Fibroblast of villous mesenchyme (primary cell): ENCODE data around the gene RALGAPA2.

DNA sequence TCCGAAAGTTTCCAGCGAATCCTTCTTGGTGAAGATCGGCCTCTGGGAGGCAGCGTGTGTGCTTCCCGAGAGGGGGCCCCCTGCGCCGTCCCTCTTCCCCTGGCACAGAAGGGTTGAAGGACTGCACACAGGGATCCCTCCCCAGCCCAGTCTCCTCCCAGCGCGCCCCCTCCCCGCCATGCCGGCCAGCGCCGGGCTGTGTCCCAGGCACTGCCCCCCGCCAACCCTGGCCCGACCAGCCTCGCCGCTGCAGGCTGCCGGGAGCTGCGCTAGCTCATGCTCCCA, 522 bp upstream of the SLC24A3 start:
- CAGE, long polyA plus RNA = no peak

DNA sequence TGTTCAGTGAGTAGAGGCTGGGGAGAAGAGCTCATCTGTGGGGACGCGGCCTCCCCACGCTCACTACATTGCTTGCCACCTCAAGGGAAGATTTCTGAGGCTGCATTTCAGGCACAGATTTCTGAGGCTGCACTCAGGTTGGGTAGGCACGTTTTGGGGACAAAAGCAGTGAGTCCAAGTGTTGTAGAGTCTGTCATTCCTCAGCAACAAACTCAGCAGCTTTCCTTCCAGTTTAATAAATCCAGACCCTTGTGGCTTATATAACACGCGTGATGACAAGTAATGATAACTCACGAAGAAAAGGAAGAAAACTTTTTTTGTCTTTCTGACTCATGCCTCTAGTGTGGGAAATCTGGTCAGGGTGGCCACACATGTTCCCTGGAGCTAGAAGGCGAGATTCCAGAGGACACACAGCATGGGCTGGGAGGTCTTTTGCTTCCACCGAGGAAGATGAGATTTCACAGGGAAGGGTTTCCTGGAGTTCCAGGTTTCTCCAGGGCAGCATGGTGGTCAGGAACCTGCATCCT, 41.9 kb downstream of the SLC24A3 start:
- CAGE, long polyA plus RNA = no peak

GRCh38 chr20:19407703-19408114, 195.3 kb downstream of the SLC24A3 start:
- CAGE, long polyA plus RNA = no peak

DNA sequence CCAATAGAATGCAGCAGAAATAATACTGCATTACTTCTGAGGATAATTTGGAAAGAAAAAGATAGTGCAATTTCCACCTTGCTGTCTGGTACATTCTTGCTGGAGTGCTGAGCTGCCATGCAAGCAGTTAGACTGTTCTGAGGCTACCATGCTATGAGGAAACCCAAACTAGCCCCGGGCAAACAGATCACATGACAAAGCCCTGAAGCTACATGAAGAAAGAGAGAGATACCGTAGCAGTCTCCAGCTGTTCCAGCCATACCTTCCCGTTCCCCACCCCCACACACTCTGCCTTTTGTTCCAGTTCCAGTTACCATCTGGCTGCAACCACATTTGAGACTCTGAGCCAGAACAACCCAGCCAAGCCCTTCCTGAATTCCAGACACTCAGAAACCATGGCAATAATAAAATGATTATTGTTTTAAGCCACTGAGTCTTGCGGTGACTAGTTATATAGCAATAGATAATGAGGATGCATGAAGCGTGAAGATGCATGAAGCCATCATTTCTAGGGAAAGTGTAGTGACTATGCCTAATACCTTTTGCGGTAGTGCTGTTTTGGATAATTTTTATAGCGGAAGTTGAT, 28.2 kb downstream of the RIN2 start:
- CAGE, long polyA plus RNA = no peak

GRCh38 chr20:19880071-19880926, 122.2 kb downstream of the RIN2 start:
- CAGE, long polyA plus RNA = no peak

- CAGE, long polyA plus RNA = no peak
Observed at GRCh38 chr20:19890205-19890999, 126.8 kb upstream of the NAA20 start.

- CAGE, long polyA plus RNA = no peak
Observed at GRCh38 chr20:19964500-19964964, 52.6 kb upstream of the NAA20 start.

DNA sequence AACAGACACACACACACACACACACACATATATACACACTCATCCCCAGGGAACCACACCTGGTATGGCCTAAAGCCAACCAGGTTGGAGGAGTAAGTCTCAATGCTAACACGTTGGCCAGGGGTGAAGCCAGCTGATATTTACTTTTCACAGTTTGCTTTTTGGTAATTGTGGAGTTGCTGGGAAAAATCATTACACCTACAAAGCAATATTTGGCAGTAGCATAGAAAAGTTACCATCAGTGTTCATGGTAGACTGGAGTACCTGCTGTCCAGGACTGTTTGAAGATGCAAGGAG, 50.3 kb upstream of the NAA20 start:
- CAGE, long polyA plus RNA = no peak

- CAGE, long polyA plus RNA = no peak
Observed at GRCh38 chr20:20032900-20033574, 15.9 kb downstream of the NAA20 start.

DNA sequence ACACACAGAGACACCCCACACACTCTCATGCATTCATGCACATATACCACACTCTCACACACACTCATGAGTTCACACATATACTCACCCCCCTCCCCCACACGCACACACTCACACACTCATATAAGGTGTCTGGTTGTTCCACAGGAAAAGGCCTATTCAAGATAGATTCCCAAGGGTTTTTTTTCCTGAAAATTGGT, 145.1 kb downstream of the CFAP61 start:
- CAGE, long polyA plus RNA = no peak

GRCh38 chr20:20215903-20216703, 151.8 kb upstream of the INSM1 start:
- CAGE, long polyA plus RNA = no peak

DNA sequence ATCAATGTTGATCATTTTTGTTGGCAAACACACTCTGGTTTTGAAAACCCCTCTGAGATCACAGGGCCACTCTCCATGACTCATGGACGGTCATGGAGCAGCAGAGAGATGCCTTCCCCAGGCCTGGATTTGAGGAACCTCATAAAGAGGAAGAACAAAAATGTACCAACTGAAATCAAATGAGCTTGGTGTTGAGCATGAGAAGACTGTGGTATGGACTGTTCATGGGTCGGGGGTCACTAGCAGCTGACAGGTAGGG, 112.8 kb upstream of the INSM1 start:
- CAGE, long polyA plus RNA = no peak

- CAGE, long polyA plus RNA = no peak
Observed at GRCh38 chr20:20486517-20487252, 118.8 kb downstream of the INSM1 start.

GRCh38 chr20:20492473-20492821, 124.5 kb downstream of the INSM1 start:
- CAGE, long polyA plus RNA = no peak

DNA sequence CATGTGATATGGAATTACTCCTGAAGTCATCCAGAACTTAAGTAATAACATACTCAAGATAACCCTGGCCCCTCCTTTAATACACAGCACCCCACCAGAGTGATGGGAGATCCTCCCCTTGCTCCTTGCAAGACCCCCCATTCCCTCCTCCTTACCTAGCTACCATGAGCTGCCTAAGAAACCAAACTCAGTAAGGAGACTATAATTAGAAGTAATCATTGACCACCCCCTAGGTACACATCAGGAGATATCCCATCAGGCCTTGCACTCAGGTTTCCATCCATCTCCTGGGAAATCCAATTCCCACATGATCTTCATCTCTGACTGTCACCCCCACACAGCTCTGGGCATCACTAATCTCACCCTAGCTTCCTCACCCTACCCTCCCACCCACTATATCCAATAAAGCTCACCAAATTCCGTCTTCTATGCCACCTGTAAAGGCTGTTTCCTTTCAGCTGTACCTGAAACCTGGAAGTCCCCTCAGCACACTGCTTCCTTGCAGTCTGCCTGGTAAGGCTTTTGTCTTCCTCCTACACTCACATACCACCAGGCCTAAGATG, 22.2 kb downstream of the RALGAPA2 start:
- CAGE, long polyA plus RNA = no peak

GRCh38 chr20:20712340-20713137, at the start of gene RALGAPA2:
Gene RALGAPA2 (minus strand): TSS chr20:20712644.
- CAGE, long polyA plus RNA = no peak

DNA sequence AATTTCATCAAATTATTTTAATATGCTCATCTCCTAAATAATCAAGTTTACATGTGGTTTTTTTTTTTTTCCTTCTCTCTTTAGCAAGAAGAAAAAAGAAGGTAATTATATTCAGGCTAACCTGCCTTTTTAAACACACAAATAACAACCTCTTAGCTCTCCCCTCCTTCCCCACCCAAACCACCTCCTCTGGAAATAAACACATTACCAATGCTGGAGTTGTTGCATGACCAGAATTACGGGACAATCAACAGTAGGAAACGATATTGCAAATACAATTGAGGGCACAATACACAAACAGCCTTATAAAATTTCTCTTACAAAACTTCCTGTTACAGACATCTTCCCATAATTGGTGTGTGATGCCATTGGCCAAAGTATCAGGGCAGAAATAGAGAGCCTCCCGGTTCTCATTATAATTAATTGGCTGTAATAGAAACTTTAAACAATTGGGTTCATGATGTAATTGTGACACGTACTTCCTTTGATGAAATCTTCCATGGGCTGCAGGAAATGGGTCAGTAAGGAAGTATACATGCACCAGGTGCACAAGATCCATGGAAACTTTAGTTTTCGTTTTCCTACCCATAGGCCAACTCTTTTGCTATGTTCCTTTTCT, 40.2 kb upstream of the RALGAPA2 start:
- CAGE, long polyA plus RNA = no peak

DNA sequence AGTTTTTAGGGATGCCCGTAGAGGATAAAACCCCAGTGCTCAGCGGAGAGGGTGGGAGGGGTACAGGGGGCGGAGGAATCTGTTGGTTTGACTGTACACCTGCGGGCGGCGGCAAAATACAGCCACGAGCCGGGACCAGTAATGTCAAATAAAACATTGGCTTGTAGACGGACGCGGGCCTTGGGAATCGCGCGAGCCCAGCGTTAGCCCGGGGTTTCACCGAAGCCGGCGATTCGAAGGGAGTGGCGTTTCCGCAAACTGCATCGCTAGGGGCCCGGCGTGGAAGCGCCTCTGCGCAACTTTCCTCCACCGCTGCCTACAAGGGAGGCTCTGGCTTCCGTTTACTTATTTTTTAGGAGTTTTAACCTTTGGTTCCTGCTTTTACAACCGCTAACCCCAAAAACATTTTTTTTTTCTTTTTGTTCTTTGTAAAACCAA, 25.7 kb upstream of the KIZ start:
- CAGE, long polyA plus RNA = no peak

- CAGE, long polyA plus RNA = no peak
Observed at GRCh38 chr20:21191704-21192246, 65.9 kb downstream of the KIZ start.

- CAGE, long polyA plus RNA = no peak
Observed at GRCh38 chr20:21390923-21391874, 6.1 kb downstream of the NKX2-4 start.